SJCRH30 (cell line): ENCODE results near the genes GHRL and SLC6A1.

- RAMPAGE, long total RNA: no peak
Measured at GRCh38 chr3:10173715-10174382, 9.1 kb downstream of the IRAK2 start.

- RAMPAGE, long total RNA: no peak
Measured at GRCh38 chr3:10189083-10189465, 24.4 kb downstream of the IRAK2 start.

- RAMPAGE, long total RNA: no peak
Measured at GRCh38 chr3:10189466-10190209, 24.9 kb downstream of the IRAK2 start.

GRCh38 chr3:10292410-10293628, at the start of gene GHRL:
Gene GHRL (minus strand): TSS chr3:10292947.
- RAMPAGE, long total RNA: no peak

DNA sequence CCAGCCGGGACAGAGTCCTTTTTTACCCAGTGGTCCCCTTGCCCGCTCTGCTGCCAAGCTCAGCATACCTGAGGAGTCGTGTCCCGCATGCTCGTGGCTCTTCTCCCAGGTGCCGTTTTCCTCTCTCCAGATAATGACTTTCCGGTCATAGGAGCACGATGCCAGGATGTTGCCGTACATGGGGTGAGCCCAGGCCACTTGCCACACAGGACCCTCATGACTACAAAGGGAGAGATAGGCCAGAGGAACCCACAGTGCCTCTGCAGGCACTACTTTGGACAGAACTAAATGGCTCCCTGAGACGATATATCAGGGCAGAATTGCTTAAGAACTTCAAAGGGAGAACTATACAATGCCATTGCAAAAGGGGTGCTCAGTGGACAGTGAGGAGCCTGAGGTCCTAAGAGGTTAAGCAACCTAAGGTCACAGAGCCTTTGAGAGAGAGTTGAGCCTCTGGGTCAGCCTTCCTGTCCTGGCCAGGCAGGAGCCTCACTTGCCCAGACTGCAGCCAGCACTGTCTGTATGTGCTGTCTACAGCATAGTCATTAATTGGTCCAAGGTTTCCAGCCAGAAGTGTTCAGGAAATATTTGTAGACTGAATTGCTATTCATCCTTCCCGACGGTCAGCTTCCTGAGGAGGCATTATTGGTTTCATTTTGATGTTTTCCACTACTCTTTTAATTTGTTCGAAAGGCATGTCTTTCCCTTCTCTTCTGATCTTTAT, 8.2 kb downstream of the SEC13 start:
- RAMPAGE, long total RNA: no peak

- RAMPAGE, long total RNA: no peak
Measured at GRCh38 chr3:10474260-10474795, 31.1 kb downstream of the ATP2B2 start.

- RAMPAGE, long total RNA: no peak
Measured at GRCh38 chr3:10737892-10738271, 78.1 kb upstream of the SLC6A11 start.

- RAMPAGE, long total RNA: no peak
Measured at GRCh38 chr3:10992459-10992839, at the start of gene SLC6A1. Gene SLC6A1 (plus strand): TSS chr3:10992748.

DNA sequence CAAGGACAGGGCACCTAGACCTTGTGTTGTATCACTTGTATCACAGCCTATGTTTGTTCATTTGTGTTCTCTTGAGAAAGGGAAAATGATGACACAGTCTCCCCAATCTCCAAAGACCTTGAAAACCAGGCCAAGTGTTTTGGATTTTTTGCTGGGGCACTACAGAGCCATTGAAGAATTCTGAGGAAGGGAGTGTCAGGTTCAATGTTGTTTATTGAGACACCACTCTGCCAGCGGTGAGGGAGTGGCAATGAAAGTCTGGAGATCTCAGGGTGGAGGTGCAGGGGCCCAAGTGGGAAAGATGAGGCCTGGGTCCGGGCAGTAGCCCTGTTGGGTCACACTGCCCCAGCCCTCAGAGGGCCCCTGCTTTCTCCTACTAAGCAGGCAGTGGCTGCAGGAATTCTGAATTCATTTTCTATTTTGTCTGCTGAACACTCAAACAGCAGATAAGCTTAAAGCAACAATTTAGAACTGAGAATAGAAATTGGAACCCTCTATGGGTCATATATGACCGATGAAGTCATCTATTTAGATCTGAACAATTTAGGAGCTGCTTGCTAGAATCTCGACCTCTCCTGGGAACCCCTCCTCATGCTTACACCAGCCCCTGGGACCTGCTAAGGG, 17.8 kb downstream of the HRH1 start:
- RAMPAGE, long total RNA: no peak

DNA sequence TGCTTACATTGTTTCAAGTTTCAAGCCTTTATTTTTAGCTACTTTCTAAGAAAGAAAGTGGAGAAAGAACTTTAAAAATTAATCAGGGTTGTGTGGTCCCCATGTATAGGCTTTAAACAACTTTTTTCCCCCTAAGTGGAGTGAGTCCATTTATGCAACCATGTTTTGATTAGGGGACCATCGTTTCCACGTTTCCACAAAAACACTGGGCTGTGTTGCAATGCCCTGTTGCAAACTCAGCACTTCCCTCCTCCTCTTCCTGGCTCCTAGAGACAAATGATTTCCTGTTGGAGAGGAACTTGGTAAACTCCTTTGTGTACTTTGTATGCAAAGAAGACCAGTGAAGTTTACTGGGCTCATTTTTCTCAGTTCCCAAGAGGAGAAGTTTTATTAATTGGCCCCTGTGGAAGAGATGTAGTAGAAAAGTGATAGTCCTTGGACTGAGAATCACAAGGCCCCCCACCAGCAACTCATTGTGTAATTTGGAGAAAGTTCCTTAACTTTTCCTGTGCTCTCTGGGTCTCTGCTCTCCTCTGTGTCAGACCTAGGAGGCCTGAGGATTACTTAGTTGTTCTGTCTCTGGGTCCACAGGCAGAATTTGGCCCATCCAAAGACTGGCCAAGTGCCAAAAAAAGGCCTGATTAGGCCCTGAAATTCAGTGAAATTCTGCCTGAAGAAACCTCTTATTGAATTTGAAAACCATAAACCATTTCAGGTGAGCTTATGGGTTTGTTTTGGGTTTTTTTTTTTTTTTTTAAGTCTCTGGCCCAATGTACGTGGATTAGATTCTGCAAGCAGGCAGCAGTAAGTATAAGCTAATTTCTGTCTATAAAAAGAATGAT, 95.0 kb downstream of the ATG7 start:
- RAMPAGE, long total RNA: no peak

- RAMPAGE, long total RNA: no peak
Measured at GRCh38 chr3:11454006-11454688, 181.9 kb downstream of the ATG7 start.

DNA sequence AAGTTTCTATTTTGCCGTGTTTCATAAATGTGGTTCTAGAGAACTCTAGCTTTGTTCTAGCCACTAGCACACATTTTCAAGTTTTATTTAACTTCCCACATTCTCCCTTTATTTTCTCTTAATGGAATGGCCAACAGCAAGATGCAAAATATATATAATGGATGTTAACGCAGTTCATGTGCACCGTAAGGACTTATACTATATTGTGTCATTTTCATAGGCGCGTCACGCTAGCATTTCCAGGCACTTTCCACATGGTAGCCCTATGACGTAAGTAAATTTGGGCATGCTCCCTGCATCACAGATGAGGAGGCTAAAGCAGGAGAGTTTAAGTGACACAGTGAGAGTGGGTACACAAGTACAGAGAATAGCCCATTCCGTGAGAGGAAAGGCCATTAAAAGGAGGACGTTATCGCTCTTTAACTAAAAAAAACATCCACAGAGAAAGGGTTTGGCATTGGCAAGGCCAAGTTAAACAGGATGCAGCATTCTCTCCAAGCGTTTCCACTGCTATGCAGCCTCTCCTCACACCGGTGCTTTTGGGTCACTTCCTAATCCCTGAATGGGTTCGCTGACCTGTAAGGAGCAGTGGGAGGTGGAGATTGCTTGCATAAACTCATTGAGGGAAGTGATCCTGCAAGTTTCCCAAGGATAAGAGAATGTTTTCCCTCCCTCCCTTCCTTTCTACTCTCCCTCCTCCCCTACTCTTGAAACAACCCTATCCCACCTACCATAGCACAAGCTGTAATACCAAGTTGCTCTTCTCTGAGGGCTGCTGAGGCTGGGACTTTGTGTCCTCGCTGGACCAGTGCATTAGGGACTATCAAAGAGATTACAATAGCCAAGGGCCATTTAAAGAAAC, 147.7 kb downstream of the VGLL4 start:
- RAMPAGE, long total RNA: no peak

DNA sequence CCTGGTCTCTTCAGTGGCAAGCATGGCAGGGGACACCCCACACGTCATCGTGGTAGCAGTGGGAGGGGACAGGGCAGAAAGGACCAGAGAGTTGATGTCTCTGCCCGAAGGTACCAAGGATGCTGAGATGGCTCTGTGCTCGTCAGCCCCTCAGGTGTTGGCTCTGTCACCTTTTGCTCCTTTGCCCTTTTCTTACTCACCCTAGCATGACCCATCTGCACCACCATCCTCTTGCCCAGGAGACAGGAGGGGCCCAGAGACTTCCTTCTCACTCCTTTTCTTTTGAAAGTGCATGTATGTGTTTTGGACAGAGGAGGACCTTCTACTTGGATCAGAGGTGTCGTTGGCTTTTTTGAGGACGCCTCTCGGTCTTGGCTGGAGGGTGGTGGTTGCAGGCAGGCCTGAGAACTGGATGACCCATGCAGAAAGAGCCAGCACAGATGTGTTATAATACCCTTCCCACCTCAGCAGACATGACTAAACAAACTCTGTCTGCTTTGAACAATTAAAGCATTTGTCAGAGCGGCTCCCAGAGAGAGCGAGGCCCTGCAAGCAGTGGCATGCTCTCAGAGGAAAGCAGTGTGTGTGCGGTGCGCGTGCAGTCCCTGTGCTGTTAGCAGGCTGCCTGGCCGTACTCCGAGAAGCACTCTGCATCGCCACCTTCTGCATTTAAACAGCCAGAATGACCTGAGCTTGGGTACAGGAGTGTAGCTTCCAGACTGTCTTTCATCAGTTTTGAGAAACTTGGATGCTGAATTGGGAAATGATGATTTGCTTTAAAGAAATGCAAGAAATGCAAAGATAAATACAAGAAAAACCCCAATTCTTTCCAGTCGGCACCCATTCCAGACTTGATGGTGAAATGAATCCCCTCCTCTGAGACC, 113.8 kb downstream of the VGLL4 start:
- RAMPAGE, long total RNA: no peak

DNA sequence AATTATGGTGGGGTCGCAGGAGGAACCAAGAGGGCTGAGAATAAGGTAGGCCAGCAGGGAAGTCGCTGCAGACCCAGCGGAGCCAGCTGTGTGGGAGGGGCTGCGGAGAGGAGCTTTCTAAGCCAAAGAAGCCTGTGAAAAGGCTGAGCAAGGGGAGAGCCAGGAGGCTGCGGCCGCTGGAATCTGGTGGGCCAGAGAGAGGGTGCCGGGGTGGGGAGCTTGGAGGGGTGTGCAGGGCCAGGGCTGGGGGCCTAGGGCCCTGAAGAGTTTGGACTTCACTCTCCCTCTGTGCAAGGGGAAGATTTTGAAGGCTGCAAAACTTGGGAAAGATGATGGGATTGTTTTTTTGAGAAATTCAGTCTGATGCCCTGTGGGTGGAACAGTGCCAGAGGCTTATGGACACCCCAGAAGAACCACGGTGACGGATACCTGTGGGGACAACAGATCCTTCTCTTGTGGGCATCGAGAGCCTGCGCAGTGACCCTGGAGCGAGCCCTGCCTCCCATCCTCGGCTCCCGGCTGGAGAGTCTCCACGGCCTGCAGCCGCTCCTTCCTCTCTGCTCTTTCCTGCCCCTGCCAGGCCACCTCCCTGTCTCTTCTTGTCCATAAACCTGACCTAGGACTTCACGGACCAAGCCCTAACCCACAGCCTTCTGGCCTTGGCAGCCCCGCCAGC, 98.6 kb downstream of the VGLL4 start:
- RAMPAGE, long total RNA: no peak

DNA sequence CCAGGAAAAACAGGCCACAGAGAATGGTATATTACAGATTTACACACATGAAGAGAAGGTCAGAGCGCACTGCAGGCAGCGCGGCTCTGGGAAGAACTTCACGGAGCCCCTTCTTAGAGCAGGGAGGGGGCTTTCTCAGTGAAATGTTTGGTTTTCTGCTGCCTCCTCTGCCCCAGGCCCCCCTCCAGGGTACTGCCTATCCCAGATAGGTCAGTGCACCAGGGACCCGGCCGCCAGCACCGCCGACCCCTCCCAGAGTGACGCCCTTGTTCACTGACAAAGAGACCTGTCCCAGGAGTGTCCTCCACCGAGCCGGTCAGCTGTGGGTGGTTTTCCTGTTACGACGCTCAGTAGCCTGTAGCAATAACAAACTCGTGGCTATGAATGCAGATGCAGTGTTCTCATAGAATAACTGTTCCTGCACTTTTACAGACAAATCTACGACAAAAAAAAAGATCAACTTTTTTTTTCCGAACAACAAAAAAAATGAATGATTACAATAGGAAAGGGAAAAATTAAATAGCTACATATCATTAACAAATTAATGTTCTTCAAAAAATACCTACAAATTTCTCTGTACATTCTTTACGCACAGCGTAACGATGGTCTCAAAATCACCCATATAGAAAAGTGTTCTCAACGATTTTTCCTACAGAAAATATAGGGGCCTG, 87.4 kb downstream of the VGLL4 start:
- RAMPAGE, long total RNA: no peak

DNA sequence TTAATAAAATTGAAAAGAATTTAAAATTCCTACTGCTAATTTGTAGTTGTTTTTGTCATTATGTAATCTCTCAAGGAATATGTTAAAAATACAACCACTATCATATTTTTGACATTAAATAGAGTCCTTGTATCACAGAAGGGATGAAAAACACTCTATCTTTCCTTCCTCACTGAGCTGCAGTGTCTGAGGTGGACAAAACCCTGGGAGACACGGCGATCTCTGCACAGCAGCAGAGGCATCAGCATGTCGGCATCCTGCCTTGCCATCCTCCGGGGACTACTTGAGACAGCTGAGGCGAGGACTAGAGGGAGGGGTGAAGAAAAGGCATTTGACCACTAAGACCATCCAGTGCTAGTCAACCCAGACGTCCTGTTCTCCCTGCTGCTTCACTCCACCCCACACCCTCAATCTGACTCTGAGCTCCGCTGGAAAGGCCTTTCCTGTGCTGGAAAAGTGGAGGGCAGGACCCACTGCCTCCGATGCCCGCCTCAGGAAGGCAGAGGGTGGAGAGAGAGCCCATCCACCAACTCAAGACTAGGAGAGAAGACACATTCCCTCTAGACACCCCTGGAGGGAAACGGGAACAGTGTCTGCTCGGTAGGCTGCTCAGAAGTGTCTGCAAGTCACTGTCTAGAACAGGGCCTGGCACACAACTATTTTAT, 67.3 kb downstream of the VGLL4 start:
- RAMPAGE, long total RNA: no peak

GRCh38 chr3:11580121-11580703, 63.5 kb downstream of the VGLL4 start:
- RAMPAGE, long total RNA: no peak

DNA sequence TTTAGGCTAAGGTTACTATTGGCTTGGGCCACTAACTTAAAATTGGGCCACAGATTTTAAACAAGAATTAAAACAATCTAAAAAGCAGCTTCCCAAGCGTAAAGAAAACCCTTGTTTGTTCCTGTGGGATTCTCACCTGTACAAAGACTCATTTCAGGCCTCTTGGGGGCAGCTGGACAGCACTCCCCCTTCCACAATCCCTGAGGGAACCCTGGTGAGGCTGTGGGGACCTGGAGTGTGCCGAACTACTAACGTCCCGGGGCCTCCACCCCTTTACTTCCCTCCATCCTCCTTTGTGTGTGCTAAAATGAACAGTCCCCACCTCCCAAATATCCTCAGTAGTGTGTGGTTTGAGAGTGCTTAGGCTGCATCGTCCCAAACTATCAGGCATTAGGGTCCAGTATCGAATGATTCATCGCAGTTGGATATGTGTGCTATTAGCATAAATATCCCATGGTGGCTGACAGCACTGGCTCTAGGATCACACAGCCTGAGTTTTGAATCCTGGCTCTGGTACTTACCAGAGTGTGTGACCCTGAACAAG, 51.4 kb downstream of the VGLL4 start:
- RAMPAGE, long total RNA: no peak

DNA sequence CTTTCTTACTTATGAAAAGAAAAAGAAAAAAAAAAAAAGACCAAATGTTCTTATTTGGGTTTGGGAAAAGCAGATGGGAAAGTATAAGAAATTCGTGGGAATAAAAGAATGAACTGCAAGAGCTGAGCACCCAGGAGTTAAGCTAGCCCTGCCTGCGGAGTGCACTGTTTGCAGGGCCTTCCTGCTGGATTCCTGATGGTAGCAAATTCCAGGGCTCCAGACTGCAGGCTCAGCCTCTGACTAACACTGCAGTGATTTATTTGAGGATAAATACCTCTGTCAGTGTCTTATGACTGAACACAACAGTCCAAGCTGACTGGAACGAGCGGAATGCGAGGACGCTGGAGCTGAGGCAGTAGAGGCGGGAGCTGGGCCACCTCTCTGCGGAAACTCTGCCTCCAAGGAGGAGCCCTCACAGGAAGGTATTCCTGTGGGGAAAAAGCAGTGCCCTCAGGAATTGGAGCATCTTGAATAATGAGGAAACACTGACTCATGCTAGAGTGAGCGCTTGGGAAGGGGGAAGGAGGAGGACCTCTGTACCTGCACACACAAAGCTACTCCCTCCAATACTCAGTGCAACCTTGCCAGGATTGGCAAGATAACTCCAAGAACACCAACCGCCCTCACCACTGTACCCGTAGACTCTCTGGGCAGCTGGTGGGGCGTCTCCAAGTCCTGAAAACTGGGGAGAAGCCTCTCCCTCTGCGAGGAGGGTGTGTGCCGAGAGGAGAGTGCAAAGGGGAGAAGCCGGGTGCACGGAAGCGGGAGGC, 43.2 kb downstream of the VGLL4 start:
- RAMPAGE, long total RNA: no peak

DNA sequence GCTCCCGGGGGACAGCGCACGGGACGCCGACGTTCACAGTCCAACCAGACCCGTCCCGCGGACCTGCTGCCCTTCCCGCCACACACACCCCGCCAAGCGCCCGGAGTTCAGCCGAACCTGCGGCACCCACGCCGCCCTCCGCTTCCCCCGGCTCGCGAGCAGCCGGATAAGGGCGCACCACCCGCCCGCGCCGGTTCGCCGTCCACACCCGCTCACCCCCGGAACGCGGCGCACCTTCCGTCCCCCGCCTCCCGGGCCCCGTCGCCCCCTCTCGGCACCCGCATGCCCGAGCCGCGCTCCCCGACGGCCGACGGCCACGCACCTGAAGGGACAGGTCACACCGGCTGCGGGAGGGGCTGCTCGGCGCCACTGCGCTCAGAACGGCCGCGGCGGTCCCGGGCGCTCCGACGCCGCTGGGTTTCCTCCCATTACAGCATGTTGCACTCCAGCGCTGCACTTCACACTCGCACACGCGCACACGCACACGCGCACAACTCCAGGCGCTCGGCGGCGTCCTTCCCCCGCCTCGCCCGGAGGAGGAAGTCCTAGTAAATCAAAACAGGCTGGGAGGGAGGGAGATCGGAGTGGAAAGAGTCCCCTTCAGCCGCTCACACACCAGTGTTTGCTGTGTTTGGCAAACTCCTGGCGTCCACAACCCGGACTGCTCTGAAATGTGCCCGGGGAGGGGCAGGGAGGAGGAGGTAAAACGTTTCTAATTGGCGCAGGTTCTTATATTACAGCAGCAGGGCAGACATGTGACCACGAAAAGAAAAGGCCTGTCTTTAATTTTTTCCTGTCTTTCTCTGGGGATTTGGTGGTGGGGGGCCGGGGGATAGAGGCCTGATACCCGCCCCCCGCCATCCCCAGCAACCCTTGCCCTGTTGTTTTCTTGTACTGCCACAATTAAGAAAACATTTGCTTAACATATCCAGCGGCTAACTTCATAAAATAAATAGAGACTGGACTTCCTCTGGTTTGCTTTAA, 76.6 kb upstream of the VGLL4 start:
- RAMPAGE, long total RNA: no peak